AG04450 (cell line): ENCODE measurements around the genes SPATA6, BEND5 and FAF1.

GRCh38 chr1:48471248-48472322 is at the start of gene SPATA6:
TSS of gene SPATA6 (minus strand) at chr1:48472204.
- CAGE, long polyA plus RNA: start-site peak on the minus strand at chr1:48472001-48472027, 40 and 46 reads in 2 replicates
- RRBS: 3% methylated on average over 26 of the region's 76 CpGs

- CAGE, long polyA plus RNA: no peak
- RRBS: no CpG with 5 or more reads among the region's 9 CpGs
Measured at GRCh38 chr1:48677397-48677891, 99.2 kb downstream of the BEND5 start.

- CAGE, long polyA plus RNA: no peak
- RRBS: no CpG with 5 or more reads among the region's 10 CpGs
Measured at GRCh38 chr1:48679712-48680401, 96.8 kb downstream of the BEND5 start.

- CAGE, long polyA plus RNA: no peak
- RRBS: 4% methylated on average over 21 of the region's 83 CpGs
Measured at GRCh38 chr1:48776242-48777292, at the start of gene BEND5. TSS of gene BEND5 (minus strand) at chr1:48776891.

DNA sequence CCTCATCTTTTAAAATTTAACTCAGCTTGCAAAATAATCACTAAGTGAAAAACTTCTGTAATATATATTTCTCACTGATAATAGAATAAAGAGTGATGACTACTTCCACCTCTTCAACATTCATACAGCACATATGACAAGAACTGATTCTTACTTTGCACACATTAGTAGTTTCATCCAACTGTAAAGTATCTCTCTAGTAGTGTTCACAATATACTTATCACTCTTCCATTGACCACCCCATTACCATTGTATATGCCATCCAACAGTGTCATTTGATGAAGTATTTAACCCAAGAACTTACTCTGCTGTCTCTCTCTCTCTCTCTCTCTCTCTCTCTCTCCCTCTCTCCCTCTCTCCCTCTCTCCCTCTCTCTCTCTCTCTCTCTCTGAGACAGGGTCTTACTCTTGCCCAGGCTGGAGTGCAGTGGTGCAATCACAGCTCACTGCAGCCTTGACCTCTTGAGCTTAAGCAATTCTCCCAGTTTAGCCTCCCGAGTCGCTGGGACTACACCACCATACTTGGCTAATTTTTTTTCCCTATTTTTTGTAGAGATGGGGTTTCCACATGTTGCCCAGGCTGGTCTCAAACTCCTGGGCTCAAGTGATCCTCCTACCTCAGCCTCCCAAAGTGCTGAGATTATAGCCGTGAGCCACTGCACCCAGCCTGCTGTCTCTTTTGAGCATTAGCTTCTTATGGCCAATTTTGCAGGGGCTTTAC is 104.4 kb upstream of the DMRTA2 start:
- CAGE, long polyA plus RNA: no peak
- RRBS: no CpG with 5 or more reads among the region's 3 CpGs

DNA sequence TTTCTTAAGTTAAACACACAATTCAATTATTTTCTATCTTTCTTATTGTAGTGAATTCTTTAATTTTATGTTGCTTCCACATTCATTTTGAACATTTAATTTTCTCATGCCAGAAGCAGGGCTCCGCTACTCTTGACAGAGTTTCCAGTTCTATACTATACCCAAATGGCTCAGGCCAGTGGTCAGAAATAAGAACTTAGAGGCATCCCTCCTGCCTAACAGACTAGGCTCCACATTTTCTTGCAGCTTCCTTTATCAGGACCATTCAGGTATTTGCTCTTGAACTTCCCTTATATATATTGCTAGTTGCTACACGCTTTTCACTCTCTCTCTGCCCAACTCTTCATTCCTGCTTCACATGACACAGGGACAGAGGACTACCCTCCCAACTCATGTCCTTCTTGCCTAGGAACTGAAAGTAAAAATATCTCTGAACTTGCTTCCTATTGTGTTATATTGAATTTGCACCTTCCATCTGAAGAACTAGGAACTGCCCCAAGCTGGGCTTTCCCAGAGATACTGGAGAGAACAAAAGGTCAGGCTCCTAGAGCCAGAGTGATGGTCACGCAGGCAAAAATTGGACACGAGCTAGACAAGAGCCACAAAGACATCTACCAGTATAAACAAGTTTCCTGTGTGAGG is 229.4 kb downstream of the FAF1 start:
- CAGE, long polyA plus RNA: no peak
- RRBS: no CpG with 5 or more reads among the region's 4 CpGs

DNA sequence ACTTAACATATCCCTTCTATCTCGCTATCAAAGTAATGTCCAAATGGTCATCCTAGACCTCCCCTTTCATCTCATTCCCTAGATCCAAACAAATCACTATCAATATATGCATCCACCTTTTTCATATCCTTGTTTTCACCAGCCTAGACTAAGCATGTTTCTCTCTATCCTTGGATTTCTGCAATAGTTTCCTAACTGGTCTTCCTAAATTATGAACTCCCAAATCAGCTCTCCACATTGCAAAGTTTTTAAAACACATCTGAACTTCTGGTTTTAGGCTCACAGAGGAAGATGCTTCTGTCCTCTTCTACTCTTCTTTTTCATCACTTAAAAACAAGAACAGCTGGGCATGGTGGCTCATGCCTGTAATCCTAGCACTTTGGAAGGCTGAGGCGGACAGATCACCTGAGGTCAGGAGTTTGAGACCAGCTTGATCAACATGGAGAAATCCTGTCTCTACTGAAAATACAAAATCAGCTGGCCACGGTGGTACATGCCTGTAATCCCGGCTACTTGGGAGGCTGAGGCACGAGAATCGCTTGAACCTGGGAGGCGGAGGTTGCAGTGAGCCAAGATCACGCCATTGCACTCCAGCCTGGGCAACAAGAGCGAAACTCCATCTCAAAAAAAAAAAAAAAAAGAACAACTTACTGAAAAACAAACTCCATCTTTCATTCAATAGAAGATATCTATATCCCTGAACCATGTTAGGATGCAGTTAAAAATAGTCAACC is 45.2 kb downstream of the FAF1 start:
- CAGE, long polyA plus RNA: no peak
- RRBS: no CpG with 5 or more reads among the region's 9 CpGs

GRCh38 chr1:50959425-50960491 is at the start of gene FAF1:
TSS of gene FAF1 (minus strand) at chr1:50960267.
- CAGE, long polyA plus RNA: no peak
- RRBS: 2% methylated on average over 40 of the region's 105 CpGs

- CAGE, long polyA plus RNA: no peak
- RRBS: no CpG with 5 or more reads among the region's 1 CpG
Measured at GRCh38 chr1:51209818-51210298, 26.2 kb upstream of the RNF11 start.

DNA sequence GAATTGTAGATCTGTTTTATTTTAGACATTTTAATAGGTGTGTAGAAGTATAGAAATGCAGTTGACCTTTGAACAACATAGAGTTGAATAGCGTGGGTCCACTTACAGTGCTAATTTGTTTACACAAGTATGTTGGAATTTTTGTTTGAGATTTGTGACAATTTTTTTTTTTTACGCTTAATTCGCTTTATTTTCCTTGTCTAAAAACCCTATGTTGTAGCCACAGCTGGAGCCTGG is 14.2 kb downstream of the RNF11 start:
- CAGE, long polyA plus RNA: no peak
- RRBS: no CpG with 5 or more reads among the region's 3 CpGs

- CAGE, long polyA plus RNA: no peak
- RRBS: 11% methylated on average over 7 of the region's 24 CpGs
Measured at GRCh38 chr1:51296615-51297257, 33.6 kb downstream of the TTC39A start.

DNA sequence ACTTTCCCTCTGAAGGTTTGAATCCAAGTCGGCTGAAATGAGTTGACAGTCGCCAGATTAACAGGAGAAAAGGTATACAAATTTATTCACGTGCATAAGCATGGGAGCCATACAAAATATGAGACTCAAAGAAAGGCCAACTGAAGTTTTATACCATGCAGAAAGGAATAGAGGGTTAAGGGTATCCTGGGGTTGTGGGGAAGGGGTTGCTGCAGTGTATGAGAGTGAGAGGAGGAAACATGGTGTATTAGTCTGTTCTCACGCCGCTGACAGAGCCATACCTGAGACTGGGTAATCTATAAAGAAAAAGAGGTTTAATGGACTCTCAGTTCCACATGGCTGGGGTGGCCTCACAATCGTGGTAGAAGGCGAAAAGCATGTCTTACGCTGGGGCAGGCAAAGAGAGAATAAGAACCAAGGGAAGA is 17.6 kb downstream of the OSBPL9 start:
- CAGE, long polyA plus RNA: no peak
- RRBS: no CpG with 5 or more reads among the region's 8 CpGs

DNA sequence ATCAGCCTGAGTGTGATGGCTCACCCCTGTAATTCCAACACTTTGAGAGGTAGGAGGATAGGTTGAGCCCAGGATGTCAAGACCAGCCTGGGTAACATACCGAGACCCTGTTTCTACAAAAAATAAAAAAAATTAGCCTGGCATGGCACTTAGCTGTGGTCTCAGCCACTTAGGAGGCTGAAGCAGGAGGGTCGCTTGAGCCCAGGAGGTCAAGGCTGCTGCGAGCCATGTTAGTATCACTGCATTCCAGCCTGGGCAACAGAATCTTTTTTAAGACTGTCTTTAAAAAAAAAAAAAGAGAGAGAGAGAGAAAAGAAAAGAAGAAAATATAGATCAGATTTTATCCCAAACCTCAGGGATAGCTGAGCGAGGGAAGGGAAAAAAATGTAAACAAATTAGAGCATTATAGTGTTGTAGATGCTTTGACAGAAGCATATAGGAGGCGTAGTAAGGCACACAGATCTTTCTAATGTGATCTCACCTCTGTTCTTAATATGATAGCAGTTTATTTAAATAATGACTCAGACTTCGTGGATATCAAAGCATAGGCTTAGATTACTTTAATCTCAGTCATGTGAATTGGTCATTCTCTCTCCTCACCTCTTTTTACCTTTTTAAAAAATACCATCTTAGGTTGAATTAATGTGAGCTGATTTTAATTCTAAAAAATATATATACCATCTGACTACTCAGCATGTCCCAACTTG is 76.4 kb downstream of the OSBPL9 start:
- CAGE, long polyA plus RNA: no peak
- RRBS: no CpG with 5 or more reads among the region's 6 CpGs

- CAGE, long polyA plus RNA: no peak
- RRBS: no CpG with 5 or more reads among the region's 5 CpGs
Measured at GRCh38 chr1:51773858-51774180, 104.7 kb downstream of the NRDC start.

- CAGE, long polyA plus RNA: no peak
- RRBS: no CpG with 5 or more reads among the region's 6 CpGs
Measured at GRCh38 chr1:51955621-51956194, 34.8 kb downstream of the RAB3B start.

- CAGE, long polyA plus RNA: no peak
- RRBS: no CpG with 5 or more reads among the region's 3 CpGs
Measured at GRCh38 chr1:51963713-51964256, 26.7 kb downstream of the RAB3B start.

GRCh38 chr1:52005619-52005958 is 15.1 kb upstream of the RAB3B start:
- CAGE, long polyA plus RNA: no peak
- RRBS: no CpG with 5 or more reads among the region's 3 CpGs

- CAGE, long polyA plus RNA: no peak
- RRBS: no CpG with 5 or more reads among the region's 3 CpGs
Measured at GRCh38 chr1:52077753-52078218, 21.7 kb downstream of the BTF3L4 start.

DNA sequence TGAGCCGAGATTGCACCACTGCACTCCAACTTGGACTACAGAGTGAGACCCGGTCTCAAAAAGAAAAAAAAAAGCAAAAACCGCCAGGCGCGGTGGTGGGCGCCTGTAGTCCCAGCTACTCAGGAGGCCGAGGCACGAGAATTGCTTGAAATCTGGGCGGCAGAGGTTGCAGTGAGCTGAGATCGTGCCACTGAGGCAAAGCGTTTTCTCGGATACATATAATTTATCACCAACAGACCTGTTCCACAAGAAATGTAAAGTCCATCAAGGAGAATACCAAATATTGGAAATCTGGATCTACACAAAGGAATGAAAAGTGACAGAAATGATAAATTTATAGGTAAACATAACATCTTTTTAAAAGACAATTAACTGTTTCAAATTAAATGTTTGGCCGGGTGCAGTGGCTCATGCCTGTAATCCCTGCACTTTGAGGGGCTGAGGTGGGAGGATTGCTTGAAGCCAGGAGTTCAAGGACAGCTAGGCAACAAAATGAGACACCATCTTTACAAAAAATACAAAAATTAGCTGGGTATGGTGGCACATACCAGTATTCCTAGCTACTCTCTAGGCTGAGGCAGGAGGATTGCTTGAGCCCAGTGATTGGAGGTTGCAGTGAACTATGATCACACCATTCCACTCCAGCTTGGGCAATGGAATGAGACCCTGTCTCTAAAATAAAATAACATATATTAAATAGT is 51.1 kb downstream of the CC2D1B start:
- CAGE, long polyA plus RNA: no peak
- RRBS: no CpG with 5 or more reads among the region's 13 CpGs

GRCh38 chr1:52368310-52368714 is 2.3 kb upstream of the CC2D1B start:
- CAGE, long polyA plus RNA: no peak
- RRBS: 2% methylated on average over 6 of the region's 36 CpGs